ENCODE measurements around a stretch of chr11.

DNA sequence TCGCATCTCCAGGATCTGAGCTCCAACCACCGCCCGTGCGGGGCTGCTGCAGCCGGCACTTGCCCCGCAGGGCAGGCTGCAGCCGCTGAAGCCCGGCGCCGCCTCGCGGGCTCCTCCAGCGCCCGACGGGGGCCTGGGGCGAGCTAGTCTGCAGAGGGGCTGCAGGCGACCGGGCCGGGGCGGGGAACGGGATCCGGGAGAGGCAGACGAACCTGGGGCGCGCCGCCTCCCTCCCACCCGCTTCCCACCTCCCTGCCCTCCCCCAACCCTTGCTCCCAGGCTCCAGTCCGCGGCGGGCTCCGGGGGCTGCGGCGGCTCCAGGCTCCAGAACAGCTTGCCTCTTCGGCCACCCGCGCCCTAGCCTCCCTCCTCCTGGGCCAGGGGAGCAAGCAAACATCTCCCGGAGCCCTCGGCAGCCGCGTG, 841 bp downstream of the TENM4 start:
- RRBS = 1% methylated on average over 24 of the region's 40 CpGs

GRCh38 chr11:82403689-82404081, 330.0 kb downstream of the FAM181B start:
- RRBS = no CpG with 5 or more reads among the region's 33 CpGs

DNA sequence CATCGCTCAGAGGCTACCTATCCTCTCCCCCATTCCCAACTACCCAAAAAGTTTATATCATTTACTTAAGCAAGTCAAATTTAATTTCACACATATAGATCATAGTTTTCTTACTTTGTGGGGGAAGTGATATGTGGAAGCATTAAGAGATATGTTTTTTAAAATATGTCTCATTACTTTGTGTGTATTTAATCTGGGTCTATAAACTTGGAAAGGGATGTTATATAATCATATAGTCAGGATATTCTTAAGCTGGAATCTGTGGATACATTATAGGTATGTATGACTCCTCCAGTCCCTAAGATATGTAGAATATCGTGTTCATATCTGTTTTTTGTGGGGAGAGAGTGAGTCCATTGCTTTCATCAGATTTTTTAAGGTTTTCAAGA, 22.5 kb downstream of the DDIAS start:
- RRBS = no CpG with 5 or more reads among the region's 2 CpGs

DNA sequence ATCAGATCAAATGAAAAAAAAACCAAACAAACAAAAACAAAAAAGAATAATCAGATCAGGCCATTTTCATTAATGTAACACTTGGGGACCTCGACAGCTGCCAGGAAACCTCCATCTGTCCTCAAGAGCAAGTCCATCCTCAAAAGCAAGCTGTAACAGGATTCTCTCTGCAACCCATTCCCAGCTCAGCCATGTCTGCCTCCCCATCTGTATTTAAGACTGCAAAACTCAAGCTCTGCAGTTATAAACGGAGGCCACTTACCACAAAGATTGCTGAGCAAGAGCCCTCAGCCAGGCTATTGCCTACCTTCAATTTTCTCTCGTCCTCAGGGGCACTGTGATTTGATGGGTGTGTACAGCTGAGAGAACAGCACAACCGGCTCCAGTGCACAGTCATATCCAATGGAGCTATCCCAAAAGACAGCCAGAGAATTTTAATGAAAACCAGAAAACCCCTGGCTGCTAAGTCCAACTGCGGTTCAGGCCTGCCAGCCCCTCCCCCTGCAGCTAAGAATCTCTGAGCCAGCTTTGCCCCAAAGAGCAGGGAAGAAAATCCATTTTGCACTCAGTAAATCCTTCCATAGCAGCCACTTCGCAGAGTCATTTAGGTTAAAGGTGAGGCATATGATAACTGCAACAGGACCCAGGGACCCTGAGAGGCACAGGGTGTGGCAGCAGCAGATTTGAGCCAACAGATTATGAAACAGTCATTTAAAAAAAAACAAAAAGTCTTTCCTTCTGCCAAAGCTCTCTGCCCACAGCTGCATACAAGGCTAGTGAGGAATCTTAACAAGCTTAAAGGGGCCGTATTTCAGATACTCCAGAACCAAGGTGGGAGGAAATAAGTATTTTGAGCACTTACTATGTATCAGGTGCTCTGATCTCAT, 37.6 kb downstream of the RAB30 start:
- RRBS = no CpG with 5 or more reads among the region's 7 CpGs

DNA sequence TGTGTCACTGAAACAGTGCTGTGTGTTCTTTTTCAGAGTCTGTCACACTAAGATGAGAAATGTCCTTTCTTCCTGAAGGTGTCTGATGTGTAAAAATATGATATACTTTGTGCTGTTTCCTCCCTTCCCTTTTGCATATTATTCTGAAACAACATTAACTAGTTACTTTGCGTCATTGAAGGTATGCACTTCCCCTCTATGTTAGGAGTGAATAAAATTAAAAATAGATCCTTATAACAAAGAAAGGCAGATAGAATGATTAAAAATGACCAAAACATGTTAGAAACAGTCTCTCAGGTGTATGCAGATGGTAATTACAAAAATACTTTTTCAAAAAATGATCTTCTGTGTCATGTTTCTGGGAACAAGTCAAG, 1.6 kb upstream of the RAB30 start:
- RRBS = no CpG with 5 or more reads among the region's 1 CpG

DNA sequence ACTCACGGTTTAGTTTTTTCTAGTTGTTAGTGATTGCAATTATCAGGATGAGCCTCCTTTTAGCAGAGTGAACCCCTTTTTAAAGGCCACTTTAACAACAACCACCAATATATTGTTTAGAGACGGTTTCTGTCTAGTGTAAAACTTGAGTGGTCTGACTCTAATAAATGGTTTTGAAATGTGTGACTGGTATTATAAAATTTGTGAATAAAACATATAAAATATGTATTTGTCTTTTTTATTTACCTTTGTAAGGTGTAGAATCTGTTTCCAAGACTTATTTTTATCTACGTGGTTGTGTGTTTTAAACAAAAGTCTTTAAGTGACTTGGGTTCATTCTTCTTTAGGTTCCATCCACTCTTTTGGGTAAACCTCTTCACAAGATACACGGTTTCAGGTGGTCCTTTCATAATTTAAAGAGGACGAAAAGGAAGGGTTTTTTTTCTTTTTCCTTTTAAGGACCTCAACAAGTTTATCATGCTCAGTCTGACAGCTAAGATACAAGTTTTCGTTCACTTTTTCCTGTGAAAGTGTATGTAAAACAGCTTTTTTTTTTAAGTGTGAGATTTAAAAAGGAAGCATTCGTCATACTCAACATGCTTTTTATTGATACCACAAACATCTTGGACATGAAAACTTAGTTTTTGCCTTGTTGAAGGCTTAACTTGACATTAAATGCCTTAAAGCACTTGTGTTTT, 1.9 kb downstream of the PCF11 start:
- RRBS = no CpG with 5 or more reads among the region's 7 CpGs

- RRBS = no CpG with 5 or more reads among the region's 12 CpGs
Measured at GRCh38 chr11:83159352-83160123, 2.6 kb downstream of the PCF11 start.

DNA sequence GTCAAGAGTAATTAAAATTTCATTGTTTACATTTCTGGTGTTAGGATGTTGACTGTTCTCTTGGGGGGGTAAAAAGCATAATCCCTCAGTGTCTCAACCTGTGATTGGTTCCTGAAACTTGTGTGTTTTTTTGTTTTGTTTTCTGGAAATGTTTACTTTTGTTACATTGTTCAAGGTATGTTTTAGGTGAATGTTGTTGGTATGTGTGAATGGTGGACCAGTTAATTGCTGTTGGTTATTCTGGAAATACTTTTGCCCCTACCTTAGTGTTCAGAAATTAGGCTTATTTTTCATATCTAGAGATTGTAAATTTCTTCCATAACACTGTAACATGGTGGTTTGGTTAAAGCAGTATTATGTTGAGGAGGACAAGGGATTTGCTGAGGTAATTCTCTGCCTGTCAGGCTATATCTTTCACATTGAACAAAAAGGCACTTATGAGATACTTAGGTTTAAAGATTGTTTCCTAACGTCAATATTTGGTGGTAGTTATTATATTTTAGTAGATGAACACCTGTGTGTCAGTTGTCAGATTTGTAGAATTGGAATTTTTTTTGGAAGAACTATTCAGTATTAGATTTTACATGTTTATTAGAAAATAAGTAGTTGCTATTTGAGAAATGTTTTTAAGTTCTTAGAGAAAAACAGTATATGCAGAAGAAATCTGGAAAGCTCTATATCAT, 5.0 kb downstream of the PCF11 start:
- RRBS = no CpG with 5 or more reads among the region's 1 CpG

GRCh38 chr11:83256351-83256879, 29.8 kb downstream of the CCDC90B start:
- RRBS = no CpG with 5 or more reads among the region's 2 CpGs

DNA sequence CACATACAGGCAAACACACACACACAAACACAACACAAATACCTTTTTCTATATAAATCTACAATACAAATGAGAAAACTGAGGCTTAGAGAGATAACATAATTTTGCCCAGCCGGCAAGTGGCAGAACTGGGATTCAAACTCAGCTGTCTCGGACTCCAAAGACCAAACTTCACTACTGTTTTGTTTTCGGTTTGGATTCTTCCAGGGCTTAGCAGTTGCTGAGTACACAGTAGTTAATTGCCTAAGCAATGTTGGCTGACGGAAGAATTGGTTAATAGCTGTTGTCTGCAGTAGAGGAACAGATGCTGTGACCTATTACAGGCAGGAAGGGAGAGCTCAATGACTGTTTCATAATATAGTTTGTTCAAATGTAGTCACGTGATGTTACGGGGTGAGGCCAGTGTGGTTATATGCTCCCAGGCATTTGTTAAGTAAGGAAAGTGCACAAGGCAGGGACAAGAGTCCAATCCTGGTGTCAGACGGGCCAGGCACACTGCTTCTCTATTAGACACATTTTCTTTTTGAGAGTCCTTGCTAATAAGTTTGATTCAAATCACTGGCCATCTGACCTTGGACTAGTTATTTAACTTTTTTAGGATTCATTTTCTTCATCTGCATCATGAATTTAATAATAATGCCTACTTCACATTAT, 222.6 kb upstream of the CCDC90B start:
- RRBS = no CpG with 5 or more reads among the region's 7 CpGs

DNA sequence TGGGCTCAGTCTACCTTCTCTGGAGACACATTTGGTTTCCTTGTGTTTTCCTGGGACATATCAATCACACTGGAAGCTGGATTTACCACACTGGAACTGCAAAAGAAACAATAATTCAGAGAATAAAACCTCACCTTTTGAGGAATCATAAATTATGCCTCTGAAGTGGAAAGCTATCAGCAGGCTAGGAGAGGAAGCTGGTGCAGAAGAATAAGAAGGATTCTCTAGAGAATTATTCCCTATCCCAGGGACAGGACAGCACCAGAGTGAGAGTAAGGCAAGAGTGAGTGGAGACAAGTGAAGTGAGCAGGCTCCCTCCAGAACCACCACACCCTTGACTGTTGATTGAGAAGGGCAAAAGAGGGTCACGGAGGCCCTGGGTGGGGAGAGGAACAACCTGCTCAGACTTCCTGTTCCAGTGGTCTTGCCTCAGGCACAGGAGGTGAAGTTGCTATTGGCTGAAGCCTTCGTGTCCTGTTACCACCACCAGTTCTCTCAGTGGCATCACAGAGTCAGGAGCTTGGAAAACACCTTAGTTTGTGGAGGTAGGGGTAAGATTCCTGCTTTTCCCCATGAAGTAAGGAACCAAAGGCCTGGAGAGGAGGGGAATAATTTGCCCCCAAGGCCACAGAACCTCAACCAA, 51.7 kb upstream of the CCDC89 start:
- RRBS = no CpG with 5 or more reads among the region's 2 CpGs

DNA sequence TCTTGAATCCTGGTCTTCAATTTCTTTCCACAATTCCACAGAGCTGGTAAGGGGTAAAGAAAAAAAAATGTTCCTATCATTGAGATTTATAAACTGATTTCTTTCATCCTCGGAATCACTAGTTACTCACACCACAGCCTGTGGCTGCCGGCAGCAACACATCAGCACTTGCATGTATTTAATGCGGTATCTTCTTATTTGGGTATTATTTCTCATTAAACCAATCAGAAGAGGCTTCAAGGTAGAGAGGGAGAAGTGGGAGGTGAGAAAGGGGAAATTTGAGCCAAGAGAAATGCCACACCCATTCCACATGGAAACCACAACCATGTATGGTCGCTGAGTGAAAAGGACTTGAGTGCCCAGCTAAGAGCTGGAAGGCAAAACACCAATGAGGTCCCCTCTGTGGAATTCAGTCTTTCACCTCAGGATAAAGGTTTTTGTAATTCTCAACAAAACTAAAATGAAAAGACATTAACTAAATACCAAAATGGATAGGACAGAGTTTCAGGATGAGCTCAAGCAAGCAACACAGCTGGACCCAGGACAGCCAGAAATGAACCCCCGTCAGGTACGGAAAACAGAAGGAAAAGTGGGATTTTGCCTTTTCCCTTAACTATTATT, 26.0 kb downstream of the SYTL2 start:
- RRBS = no CpG with 5 or more reads among the region's 6 CpGs

- RRBS = no CpG with 5 or more reads among the region's 11 CpGs
Measured at GRCh38 chr11:85809676-85810453, 1.1 kb downstream of the SYTL2 start.

DNA sequence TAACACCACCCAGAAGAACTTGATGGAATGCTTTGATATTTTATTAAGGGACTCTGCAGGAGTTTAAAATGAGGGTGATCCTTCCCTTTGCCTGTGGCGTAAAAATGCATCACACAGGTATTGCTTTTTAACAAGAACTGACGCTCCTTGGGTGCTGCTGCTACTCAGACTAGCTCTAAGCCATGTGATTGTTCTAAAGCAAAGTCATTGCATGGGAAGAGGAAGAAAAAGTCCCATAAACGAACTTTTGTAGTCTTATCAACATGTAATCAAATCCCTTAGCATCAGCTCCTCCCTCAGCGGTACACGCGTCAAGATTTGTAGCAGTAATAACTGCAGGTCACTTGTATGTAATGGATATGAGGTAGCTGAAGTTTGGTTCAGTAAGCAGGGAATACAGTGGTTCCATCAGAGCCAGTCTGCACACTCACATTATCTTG, 48.3 kb upstream of the EED start:
- RRBS = no CpG with 5 or more reads among the region's 6 CpGs

DNA sequence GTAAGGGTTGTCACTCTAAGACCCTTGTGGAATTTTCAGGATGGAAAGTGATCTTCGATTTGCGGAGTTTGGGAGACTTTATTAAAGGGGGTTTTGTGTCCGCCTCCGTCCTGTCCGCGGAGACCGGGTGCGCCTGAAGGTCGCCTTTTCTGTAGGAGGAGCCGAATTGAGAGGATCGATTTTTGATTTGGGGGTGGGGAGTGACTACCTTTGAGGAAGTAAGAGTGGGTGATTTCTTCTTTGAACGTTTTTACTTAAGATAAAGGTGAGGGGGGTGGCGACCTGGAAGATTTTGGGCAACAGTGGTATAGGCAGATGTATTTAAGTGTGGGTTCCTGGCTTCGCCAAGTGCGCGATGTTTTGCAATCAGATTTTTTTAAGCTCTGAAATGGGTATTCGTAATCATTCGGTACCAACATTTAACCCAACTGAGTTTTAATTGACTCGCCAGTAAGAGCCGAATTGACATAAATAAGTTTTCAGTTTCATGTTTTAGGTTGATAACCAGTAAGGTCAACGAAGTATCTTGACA, 1.3 kb downstream of the EED start:
- RRBS = no CpG with 5 or more reads among the region's 21 CpGs

DNA sequence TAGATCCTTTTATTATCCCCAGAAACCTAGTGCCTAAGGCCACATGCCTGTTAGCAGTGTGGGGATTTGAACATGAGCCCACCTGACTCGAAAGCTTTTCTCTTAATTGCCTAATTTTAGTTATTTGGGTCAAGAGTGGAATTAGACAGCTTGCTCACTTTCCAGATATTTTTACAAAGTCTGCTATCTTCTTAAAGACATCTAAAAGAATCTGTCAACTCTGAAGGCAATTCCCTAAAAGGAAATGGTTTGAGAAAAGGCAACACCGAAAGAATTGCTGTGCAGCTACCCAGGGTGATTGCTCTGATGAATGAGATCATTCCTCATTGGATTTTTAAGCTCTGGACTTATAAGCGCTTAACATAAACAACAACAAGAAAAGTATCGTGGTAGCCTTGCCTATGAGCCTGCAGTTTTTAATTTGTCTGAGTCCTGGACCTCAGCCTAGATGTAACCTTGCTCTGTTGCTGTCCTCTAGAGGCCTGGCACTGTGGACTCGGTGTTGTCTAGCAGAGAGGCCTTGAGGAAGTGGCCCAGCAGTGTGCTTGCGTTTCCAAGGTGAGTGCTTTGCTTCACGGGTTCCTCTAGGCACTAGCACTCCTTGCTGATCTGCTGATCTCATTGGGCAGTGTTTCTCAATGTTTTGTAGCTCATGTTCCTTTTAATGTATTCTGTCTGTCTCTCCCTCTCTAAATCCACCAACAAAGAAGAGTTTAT, 20.3 kb downstream of the CCDC81 start:
- RRBS = no CpG with 5 or more reads among the region's 7 CpGs

DNA sequence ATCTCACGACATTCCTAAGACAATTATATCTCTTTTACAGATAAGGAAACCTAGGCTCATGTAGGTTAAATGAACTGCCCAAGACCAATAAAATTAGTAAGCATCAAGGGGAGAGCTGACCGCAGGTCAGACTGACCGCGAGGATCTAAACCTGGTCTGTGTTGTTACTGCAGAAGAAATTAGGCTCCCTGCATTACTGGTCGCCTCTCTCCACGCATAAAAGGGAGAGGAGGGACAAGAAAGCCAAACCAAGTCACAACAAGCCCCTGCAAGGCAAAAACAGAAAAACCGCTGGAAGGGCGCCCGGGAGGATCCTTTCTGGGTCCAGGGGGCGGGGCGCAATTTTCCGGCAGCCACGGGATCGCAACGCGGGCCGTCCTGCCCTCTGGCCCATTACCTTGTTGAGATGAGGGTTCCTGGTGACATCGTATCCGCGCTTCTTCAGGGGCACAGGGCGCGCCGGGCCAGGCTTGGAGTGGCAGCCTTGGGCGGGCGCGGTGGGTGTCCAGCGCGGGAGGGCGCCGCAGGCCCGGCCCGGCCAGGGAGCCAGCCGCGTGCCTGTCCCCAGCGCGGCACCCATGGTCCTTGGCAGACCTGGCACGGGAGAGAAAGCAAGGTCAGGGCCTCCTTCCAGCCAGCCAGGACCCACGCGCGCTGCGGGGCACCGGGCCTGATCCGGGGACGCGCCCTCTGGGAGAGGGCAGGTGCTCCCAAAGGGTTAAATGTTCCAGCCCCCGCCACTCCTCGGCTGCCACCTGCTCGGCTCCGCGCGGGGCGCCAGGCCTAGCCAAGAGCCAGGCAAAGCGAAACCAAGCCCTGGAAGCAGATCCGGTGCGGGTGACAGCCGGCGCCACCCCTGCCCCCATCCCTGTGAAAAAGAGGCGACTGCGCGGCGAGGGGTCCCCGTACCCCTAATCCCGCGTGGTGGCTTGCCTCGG, 128.7 kb upstream of the PRSS23 start:
- RRBS = 1% methylated on average over 8 of the region's 65 CpGs

DNA sequence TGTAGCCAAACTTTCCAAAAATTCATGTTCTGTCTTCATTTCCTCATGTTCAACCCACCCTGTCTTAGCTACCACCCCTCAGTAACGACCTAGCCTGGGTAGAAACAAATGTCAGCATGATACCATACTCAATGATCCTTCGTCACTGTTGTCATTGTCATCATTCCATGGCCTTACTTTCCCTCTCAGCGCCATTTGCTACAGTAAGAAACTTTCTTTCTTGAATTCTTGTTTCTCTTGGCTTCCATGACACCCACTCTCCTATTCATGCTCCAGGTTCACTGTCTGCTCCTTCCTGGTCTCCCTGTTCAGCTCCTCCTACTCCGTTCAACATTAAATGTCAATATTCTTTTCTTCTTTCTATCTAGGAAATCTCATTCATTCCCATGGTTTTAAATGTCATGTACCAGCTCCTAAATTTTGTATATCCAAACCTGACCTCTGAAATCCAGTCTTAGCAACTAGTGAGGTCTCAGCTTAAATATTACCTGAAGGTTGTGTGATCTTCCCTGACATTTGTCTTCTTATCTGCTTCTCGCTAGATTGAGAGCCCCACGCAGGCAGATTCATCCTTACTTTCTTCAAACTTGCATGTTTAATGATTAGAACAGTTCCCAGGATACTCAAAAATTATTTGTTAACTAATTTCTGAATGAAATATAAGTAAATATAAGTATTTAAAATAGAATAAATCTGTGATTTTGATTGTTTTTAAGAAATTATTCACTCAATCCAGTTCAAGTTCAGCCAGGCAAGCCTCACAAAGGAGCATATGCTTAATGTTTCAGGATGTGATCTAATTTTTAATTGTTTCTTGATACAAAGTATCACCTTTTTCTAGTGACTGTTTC, 34.2 kb downstream of the FZD4 start:
- RRBS = no CpG with 5 or more reads among the region's 6 CpGs

DNA sequence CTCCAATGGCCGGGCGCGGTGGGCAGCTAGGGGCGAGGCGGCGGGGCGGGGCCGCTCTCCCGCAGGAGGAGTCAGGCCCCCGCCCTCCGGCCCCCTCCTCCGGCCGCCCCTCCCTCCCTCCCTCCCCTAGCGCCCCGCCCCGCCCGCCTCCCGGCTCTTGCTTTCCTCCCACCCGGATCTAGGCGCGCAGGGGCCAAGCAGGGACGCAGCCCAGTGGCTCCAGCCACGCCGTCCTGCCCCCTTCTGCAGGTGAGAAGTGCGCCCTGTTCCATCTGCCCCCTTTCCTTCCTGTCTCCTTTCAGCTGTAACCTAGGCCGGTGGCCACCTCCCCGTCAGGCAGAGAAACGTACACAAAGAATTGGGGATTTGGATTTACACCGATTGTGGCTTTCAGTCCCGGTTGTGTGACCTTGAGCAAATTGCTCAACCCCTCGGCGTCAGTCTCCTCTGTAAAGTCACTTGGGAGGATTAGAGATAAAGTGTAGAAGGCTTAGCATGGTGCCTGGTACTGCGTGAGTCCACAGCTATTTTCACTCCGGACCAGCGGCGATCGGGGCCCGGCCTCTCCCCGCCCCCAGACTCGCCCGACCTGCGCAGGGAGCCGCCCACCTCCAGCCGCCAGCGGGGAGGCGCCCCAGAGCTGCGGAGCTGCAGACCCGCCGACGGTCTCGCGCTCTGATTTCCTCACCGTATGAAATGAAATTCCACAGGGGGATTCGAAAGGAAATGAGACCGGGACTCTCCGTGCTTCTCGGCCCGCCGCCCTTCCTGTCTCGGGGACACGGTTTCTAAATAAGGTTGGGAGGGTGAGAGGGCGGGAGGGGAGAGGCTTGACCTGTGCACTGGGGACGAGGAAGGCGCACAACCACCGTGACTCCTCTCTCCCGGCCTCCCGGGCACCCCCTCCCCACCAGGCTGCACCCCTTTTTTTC, 535 bp upstream of the FZD4 start:
- RRBS = 2% methylated on average over 14 of the region's 67 CpGs